ENCODE measurements around a stretch of chr1.

- PRO-cap, 7 experiments = no peak in any of the 7 experiments
- RAMPAGE, long total RNA, 2 experiments = no peak in any of the 2 experiments
Measured at GRCh38 chr1:174270399-174270598, 111.0 kb downstream of the RABGAP1L start.

- PRO-cap, 7 experiments = no peak in any of the 7 experiments
- RAMPAGE, long total RNA, 2 experiments = no peak in any of the 2 experiments
Measured at GRCh38 chr1:174471739-174472365, 24.1 kb downstream of the GPR52 start.

DNA sequence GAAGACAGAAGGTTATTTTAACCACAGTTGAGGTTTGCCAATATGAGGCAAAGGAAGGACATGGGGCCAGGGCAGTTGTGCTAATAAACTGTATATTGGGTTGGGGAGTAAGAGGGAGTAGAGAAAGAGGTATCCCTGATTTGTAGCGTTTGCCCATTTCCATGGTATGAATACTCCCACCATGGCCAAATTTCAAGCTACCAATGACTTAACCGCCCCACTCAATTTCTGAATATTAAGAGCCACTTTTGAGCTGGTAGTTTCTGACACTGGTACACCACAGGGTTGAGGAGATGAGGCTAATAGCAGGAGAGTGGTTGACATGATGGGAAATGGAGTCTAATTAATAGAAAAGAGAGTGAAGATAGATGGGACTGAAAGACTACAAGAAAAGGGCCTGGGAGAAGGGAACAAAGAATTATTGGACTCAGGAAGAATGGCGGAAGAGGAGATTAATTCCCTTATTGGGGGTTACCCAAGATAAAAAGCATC lies 179.5 kb upstream of the CACYBP start:
- PRO-cap, 7 experiments = no peak in any of the 7 experiments
- RAMPAGE, long total RNA, 2 experiments = no peak in any of the 2 experiments

- PRO-cap, 7 experiments = no peak in any of the 7 experiments
- RAMPAGE, long total RNA, 2 experiments = no peak in any of the 2 experiments
Measured at GRCh38 chr1:174834407-174835379, 165.1 kb upstream of the CACYBP start.

GRCh38 chr1:174875203-174875803 lies 124.4 kb upstream of the CACYBP start:
- PRO-cap, 7 experiments = no peak in any of the 7 experiments
- RAMPAGE, long total RNA, 2 experiments = start-site peak on the plus strand in 1 of 2 experiments, at chr1:174875500-174875544 at its widest, 80 reads per replicate

DNA sequence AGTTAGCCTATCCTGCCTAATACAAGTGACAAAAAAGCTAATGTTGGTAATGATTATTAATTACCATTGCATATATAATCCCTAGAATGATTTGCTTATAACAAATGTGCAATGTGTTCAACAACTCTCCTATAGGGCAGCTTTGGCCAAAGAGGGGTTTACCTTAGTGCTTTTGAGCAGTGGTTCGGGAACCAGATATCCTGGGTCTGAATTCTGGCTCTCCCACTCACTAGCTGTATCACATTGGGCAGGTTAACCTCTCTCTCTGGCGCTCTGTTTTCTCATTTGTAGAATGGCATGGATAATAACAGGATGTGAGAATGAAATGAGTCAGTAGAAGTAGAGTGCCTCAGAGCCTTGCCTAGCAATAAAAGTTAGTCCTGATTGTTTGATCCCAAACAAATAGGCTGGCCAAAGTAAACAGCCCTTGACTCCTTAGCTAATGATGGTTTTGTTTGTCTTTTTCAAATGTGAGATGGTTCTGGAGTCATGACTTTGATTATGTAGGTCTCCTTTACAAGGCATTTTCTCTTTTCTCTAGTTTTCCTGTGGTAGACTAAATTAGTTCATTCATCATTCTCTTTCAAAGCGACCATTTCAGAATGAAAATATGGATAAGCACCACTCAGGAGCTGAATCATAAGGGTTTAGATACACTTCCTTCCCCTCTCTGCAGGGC lies 23.3 kb downstream of the KIAA0040 start:
- PRO-cap, 7 experiments = no peak in any of the 7 experiments
- RAMPAGE, long total RNA, 2 experiments = no peak in any of the 2 experiments

GRCh38 chr1:175317578-175318288 lies 125.2 kb upstream of the KIAA0040 start:
- PRO-cap, 7 experiments = no peak in any of the 7 experiments
- RAMPAGE, long total RNA, 2 experiments = no peak in any of the 2 experiments

DNA sequence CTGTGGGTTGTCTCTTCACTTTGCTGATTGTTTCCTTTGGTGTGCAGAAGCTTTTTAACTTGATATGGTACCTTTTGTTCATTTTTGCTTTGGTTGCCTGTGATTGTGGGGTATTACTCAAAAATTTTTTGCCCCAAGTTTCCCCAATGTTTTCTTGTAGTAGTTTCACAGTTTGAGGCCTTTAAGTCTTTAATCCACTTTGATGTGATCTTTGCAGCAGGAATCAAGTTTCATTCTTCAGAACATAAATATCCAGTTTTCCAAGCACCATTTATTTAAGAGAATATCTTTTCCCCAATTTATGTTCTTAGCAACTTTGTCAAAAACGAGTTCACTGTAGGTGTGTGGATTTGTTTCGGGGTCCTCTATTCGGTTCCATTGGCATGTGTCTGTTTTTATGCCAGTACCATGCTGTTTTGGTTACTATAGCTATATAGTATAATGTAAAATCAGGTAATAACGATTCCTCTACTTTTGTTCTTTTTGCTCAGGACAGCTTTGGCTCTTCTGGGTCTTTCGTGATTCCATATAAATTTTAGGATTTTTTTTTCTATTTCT lies 81.8 kb downstream of the COP1 start:
- PRO-cap, 7 experiments = no peak in any of the 7 experiments
- RAMPAGE, long total RNA, 2 experiments = no peak in any of the 2 experiments

GRCh38 chr1:176150320-176150833 lies 56.7 kb downstream of the COP1 start:
- PRO-cap, 7 experiments = no peak in any of the 7 experiments
- RAMPAGE, long total RNA, 2 experiments = no peak in any of the 2 experiments

- PRO-cap, 7 experiments = no peak in any of the 7 experiments
- RAMPAGE, long total RNA, 2 experiments = no peak in any of the 2 experiments
Measured at GRCh38 chr1:176162678-176163136, 44.4 kb downstream of the COP1 start.

DNA sequence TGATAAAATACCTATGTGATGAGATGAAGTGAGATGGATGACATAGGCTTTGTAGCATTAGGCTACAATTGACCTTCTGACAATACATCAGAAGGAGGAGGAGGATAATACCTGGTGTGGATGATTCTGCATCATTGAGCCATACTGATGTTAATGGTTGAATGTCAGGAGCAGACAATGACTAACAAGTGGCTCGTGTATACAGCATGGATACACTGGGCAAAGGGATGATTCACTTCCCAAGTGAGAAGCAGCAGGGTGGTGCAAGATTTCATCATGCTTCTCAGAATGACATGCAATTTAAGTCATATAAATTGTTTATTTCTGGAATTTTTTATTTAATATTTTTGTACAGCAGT lies 34.3 kb upstream of the COP1 start:
- PRO-cap, 7 experiments = no peak in any of the 7 experiments
- RAMPAGE, long total RNA, 2 experiments = no peak in any of the 2 experiments

DNA sequence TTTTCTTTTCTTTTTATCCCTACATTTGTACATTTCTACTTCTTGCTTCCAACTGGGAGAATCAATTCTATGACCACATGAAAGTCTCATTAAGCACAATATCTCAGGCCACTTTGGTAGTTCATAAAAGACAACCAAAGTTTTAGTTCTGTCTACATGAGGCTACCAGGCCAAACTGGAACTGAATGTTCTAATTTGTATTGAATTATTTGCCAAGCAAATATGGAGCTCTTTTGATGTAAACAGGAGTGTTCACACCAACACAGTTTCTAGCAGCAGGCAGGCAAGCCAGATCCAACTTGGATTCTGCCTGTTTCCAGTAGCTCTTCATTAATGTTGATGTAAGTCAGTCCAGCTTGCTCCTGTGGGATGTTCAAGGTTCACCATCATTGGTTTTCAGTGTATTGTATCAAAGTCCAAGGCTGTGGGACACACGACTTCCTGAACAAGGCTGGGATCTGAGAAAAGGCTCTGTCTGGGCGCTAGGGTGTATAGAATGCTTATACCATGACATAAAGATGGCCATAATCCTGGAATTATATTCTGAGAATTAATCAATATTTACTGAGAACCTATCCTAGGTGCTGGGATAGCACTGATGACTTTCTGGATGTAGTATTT lies 68.0 kb downstream of the PAPPA2 start:
- PRO-cap, 7 experiments = no peak in any of the 7 experiments
- RAMPAGE, long total RNA, 2 experiments = no peak in any of the 2 experiments

- PRO-cap, 7 experiments = no peak in any of the 7 experiments
- RAMPAGE, long total RNA, 2 experiments = no peak in any of the 2 experiments
Measured at GRCh38 chr1:176552963-176553739, 90.2 kb downstream of the PAPPA2 start.

GRCh38 chr1:176656095-176656845 lies 193.3 kb downstream of the PAPPA2 start:
- PRO-cap, 7 experiments = no peak in any of the 7 experiments
- RAMPAGE, long total RNA, 2 experiments = no peak in any of the 2 experiments

- PRO-cap, 7 experiments = no peak in any of the 7 experiments
- RAMPAGE, long total RNA, 2 experiments = no peak in any of the 2 experiments
Measured at GRCh38 chr1:178095085-178095499, 1.2 kb downstream of the RASAL2 start.

DNA sequence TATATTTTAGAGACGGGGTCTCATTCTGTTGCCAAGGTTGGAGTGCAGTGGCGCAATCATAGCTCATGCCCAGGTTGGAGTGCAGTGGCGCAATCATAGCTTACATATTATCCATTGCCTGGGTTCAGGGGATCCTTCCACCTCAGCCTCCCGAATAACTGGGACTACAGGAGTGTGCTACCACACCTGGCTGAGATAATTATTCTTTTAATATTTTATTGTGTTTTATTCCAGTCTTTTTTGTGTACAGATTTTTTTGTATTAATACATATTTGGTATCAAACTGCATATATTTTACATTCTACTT lies 8.4 kb downstream of the RASAL2 start:
- PRO-cap, 7 experiments = no peak in any of the 7 experiments
- RAMPAGE, long total RNA, 2 experiments = no peak in any of the 2 experiments

- PRO-cap, 7 experiments = no peak in any of the 7 experiments
- RAMPAGE, long total RNA, 2 experiments = no peak in any of the 2 experiments
Measured at GRCh38 chr1:178134105-178134579, 40.2 kb downstream of the RASAL2 start.

DNA sequence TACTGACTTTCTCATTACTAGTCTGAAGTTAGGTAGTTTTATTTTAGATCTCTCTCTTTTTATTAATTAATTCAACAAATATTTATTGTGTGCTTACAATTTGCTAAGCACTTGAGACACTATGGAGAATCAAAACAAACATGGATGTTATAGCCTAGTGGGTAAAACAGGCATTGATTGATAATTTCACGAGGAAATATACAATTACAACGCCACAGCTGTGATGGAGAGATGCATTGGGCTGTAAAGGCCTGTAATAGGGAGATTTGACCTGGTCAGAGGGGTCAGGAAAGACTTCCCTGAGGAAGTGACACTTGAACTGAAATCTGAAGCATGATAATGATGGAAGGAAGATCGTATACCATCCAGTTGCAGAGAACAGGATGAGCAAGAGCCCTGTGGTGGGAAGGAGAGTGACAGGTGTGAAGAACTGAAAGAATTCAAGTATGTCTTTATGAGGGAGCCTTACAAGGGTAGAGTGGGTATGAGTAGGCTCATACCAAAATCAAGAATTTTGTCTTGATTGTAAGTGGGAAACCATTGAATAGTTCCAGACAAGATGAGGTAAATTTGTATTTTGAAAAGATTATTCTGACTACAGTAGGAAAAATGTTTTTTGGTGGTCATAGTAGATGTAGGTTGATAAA lies 129.3 kb downstream of the RASAL2 start:
- PRO-cap, 7 experiments = no peak in any of the 7 experiments
- RAMPAGE, long total RNA, 2 experiments = no peak in any of the 2 experiments

- PRO-cap, 7 experiments = no peak in any of the 7 experiments
- RAMPAGE, long total RNA, 2 experiments = start-site peak on the plus strand in 1 of 2 experiments, at chr1:178283263-178284035 at its widest, 8 reads per replicate
Measured at GRCh38 chr1:178283316-178283980, 189.5 kb downstream of the RASAL2 start.

- PRO-cap, 7 experiments = no peak in any of the 7 experiments
- RAMPAGE, long total RNA, 2 experiments = no peak in any of the 2 experiments
Measured at GRCh38 chr1:178543296-178543700, 30.4 kb downstream of the TEX35 start.